ENCODE data around the genes SNX7, DBT, CDC14A and VCAM1.

DNA sequence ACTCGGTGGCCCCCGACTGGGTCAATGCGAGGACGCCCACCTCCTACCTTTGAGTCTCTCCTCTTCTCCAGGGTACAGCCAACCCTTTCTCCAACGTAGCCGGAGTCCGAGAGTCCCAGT lies 255 bp upstream of the SNX7 start:
- RRBS: 0% methylated on average over 2 of the region's 7 CpGs

- RRBS: 3% methylated on average over 44 of the region's 87 CpGs
Observed at GRCh38 chr1:98661526-98662600, at the start of gene SNX7. Gene SNX7, plus strand, starts transcription at chr1:98661721.

- RRBS: no CpG with 5 or more reads among the region's 4 CpGs
Observed at GRCh38 chr1:99589239-99589651, 56.7 kb upstream of the PALMD start.

DNA sequence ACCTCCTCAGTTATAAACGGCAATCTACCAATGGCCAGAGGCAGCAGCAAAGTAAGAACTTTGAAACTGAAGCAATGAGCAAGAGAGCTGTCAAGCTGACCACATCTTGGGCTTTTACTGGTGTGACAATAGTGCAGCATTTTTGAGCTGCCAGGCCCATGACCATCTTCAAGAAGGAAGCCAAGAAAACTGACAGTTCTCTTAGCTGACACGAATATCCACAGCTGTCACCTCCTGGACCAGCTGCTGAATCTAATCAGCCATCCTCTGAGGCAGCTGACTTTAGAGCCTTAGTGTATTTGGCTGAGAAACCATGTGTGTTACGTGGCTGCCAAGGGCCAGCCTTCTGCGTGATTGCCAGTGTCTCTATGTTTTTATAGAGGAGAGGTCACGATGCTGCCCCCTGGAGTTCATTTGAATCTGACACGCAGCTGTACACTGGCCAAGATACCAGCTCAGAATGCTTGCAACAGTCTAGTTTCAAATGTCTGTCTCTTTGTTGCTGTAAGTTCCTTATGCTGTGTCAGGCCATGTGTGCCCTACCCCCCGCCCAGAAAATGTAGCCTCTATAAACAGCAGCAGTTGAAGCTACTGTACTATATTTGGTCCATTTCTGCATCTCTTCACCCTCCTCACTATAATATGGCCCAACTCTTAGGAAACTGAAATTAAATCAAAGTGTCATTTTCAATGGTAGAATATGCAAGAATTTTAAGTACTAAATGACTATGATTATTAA lies 39.7 kb downstream of the PALMD start:
- RRBS: no CpG with 5 or more reads among the region's 7 CpGs

- RRBS: no CpG with 5 or more reads among the region's 21 CpGs
Observed at GRCh38 chr1:99704290-99704969, 58.5 kb downstream of the PALMD start.

GRCh38 chr1:99765962-99766222 lies 543 bp downstream of the FRRS1 start:
- RRBS: no CpG with 5 or more reads among the region's 1 CpG

GRCh38 chr1:99900449-99901030 lies 50.4 kb downstream of the AGL start:
- RRBS: no CpG with 5 or more reads among the region's 4 CpGs

GRCh38 chr1:100036572-100037200 lies 1.2 kb upstream of the MFSD14A start:
- RRBS: no CpG with 5 or more reads among the region's 3 CpGs

DNA sequence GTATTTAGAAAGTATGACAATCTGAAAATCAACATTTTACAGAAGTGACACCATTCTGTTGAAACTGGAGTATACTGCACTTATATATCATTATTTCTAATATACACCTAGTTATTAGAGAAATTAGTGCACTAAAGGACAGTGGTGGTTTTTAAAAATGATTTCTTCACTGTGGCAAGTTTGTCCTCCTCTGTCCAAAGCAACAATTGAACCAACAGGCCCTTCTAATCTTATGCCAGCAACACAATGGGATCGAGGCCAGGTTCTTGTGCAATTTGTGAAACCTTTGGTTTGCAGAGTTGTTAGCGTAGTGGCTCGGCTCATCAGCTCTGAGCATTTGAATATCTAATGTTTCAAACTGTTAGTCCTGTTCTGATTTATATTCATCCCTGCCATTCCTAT lies 9.8 kb upstream of the LRRC39 start:
- RRBS: no CpG with 5 or more reads among the region's 3 CpGs

DNA sequence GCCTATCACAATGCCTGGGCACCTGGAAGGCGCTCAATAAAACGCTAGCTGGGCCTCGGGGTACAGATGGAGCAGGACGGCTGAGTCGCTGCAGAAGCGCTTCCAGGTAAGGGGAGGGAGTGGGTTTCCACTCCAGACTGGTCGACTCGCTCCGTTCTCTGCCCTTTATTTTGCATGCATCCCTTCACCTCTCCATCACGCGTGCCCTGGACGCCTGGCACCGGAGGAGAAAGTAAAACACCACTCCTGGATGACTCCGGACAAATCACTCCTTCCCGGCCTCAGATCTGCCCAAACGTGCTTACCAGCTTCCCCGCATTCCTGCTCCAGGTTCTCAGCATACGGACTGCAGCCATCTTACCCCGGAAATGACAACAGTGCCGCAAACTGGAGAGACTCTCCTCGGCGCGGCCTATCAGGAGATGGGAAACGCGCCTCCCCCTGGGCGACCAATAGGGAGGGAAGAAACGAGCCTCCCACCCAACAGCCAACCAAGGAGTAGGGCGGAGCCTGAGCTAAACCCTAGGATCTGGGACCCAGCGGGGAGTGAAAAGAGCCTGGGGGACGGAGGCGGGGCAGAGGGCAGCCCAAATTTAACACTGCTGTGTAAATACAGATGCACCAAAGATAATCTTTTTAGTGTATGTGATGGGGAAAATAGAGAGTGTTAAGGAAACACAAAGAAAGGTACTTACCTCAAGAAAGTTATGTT lies at the start of gene DBT:
DBT (minus strand) TSS at position 370 of the 712 bp plus-strand sequence.
- RRBS: 6% methylated on average over 5 of the region's 31 CpGs

DNA sequence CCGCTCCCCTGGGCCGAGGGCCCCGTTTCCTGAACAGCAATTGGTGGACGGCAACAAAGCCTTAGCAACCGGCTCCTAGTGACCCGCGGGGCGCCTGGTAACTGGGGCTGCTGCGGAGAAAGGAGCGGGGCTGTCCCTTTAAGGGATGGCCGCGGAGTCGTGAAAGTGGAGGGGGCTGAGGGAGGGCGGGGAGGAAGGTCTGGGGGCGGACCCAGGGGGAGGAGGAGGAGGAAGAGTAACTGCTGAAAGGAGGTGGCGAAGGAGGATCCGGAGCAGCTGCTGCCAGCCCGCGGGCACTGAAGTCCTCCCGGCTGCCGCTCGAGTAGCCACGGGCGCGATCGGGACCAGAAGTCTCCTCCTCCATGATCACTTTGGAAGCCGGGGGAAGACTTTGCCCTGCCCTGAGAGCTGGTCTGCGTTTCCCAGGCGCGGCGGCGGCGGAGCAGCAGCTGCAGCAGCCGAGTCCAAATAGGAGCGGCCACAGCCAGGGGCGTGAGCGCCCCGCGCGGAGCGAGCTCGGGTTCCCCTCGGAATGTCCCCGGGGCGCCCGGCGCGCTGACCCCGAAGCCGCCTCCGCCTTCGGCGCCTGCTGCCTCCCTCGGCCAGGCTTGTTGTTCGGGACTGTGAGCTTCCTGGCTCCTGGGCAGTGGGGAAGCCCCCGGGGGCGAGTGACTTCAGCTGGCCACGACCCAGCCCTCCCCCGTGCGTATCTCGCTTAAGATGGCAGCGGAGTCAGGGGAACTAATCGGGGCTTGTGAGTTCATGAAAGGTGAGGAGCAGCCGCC lies at the start of gene CDC14A:
CDC14A (plus strand) TSS at position 272 of the 785 bp plus-strand sequence.
- RRBS: 4% methylated on average over 19 of the region's 64 CpGs

- RRBS: no CpG with 5 or more reads among the region's 4 CpGs
Observed at GRCh38 chr1:100405897-100406156, 53.5 kb downstream of the CDC14A start.

DNA sequence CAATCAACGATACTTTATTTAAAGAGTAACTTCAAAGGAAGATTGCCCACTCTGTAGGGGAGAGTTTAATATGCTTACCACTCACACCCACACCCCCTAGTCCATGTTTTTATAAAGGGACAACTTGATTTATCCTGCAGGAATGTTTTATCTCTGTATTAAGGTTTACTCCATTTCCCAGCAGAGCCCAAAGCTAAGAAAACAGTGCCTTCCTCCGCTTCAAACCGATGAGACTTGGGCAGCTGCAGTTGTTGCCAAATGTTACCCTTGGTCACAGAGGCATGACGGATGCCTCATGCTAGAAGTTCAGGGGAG lies 61.5 kb upstream of the VCAM1 start:
- RRBS: no CpG with 5 or more reads among the region's 4 CpGs

DNA sequence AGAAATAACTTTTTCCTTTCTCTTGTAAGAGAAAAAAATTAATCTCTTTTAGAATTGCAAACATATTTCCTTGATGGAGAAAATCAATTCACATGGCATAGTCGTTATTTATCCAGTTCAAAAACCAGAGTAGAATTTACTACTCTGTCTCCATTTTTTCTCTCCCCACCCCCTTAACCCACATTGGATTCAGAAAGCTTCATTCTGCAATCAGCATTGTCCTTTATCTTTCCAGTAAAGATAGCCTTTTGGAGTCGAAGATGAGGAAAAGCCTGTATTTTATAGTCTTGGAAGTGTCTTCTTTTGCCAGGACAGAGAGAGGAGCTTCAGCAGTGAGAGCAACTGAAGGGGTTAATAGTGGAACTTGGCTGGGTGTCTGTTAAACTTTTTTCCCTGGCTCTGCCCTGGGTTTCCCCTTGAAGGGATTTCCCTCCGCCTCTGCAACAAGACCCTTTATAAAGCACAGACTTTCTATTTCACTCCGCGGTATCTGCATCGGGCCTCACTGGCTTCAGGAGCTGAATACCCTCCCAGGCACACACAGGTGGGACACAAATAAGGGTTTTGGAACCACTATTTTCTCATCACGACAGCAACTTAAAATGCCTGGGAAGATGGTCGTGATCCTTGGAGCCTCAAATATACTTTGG lies at the start of gene VCAM1:
VCAM1 (plus strand) TSS at position 484 of the 650 bp plus-strand sequence.
- RRBS: no CpG with 5 or more reads among the region's 8 CpGs

DNA sequence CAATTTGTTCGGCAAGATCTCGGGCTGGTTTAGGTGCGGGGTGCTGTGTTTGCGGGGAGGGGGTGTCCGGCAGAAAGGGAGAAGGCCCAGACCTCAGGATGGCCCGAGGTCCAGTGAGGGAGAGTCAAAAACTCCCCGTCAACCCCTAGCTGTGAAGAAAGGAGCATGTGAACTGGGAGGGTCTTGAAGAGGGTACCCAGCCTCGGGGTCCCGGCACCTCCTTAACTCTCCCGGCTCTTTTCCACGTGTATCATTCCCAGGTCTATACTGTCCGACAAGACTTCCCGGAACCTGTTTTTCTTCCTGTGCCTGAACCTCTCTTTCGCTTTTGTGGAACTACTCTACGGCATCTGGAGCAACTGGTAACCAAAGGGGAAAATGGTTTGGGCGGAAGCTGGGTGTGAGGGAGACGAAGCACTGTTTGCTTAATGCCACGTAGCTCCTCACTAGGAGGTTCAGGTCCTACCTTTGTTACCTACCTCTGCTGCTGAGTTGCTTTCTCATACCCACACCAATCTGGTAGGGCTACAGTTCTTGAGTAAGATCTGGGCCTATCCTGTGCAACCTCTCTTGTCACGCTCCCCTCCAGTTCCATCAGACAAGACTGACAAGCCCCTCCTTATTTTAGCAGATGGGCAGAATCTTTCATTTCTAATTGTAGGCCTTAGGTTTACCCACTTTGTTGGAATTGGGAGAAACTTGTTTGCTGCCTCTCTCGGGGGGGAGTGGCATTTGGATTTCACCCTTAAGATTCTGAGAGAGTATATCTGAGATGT lies 608 bp downstream of the SLC30A7 start:
- RRBS: no CpG with 5 or more reads among the region's 20 CpGs

- RRBS: no CpG with 5 or more reads among the region's 3 CpGs
Observed at GRCh38 chr1:100927120-100928055, 31.5 kb downstream of the SLC30A7 start.

DNA sequence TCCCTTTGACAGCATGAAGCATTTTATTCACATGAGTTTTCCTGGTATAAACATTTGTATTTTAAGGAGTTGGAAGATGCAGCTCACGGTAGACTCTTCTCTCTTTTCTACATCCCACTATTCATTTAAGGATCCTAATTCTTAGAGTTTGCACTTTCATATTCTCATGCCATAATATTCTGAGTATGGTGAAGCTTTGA lies 75.9 kb upstream of the DPH5 start:
- RRBS: no CpG with 5 or more reads among the region's 1 CpG

DNA sequence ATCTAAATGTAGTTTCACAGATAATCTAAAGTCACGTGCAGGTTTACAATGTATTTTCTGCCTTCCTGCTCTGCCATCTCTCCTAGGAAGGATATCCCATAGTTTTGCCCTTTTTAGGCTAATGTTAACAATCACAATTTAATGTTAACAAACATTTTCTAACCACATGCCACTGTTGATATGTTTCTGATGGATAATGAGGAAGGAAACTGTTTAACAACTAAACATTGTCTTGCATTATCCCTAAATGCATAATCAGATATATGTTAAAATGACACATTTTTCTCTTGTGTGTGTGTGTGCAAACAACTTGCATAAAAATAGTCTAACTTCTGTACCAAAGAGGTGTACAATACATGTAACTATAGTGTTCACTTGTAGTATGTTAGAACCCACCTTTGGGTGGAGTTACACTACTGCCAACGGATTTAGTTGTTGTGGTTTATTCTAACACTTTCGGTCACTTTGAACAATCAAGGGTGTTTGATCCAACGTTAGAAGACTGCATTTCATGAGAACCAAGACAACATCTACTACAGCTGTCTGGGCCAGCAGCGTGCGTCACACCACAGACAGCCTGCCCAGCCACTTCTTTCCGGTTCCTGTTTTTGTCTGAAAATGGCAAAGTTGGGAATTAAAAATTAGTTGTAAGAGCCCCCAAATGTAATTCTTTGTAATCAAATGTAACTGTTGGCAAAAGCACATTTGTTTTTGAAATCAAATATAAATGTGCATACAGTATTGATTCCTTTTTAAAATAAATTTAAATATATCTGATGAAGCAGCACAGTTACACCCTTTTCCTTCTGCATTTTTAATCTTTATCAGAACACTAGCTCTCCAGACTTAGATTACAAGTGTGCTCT lies 86.4 kb upstream of the DPH5 start:
- RRBS: no CpG with 5 or more reads among the region's 7 CpGs

GRCh38 chr1:101264726-101265278 lies 28.0 kb downstream of the S1PR1 start:
- RRBS: no CpG with 5 or more reads among the region's 2 CpGs

DNA sequence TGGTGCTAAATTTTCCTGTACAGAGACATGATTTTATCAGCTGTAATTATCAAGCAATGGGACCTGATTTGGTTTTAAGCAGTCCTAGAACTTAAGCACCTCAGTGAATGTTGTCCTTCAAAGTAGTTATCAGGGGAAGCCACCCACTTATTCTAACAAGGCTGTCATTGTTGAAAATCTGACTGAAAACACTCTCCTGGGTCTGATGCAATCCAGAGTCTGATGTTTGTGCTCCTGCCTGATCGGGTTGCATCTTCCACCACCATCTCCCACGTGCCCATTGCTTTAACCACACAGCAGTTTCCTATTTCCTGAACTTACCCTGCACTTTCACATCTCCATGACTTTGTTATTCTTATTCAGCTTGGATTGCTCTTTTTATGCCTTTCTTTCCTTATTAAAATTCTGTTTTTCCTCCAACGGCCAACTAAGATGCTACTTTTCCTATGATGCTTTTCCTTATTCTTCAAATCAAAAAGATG lies 54.9 kb downstream of the S1PR1 start:
- RRBS: no CpG with 5 or more reads among the region's 3 CpGs